ENCODE measurements around a stretch of chr5.

DNA sequence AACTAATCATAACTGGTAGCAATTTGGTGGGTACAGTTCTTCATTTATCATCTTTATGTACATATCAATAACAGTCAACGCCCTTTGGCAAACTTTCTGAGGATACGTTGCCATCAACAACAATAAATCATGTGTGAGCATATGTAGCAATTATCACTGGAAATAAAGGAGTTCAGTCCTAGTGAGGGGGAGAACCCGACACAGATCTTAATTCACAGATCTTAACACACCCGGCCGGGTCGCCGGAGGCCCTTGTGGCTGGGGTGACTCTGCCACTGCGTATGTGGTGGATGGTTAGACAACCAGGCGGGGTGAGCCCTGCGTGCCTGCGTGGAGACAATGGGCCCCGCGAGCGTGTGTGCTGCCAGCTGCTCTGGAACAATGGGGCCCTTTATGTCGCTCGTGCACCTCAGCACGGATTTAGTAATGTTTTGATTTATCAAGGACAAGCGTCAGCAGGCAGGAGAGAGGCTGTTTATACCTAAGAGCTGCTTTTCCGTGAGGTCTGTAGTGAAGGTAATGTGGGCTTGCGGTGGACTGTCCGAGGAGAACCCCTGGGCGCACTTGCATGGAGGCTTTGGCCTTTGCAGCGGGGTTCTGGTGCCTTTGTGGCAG, 284.7 kb upstream of the IRX1 start:
- PRO-cap, result no peak
- RAMPAGE, long total RNA, result no peak

DNA sequence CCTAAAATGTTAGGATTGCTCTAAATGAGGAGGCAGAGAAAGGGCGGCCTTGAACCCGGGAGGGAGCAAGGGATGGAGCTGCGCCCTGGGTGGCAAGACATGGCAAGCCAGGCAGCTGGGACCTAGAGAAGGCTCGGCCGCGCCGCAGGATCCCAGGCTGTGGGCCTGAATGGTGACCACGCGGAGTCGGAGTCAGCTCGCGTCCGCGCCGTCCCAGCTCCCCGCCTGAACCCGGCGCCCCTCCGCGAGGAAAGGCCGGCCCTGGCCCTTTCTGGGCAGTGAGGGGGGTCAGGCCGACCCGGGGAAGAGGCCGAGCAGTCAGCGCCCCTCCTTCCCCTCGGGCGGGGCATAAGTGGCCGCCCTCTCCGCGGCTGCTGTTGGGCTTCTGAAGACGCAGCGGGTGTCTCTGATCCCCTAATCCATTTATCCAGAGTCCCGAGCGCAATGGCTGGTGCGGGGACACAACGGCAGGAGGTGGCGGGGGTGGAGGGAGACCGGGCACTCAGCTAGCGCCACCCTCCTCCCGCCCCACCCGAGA, 10.7 kb downstream of the IRX1 start:
- PRO-cap, result no peak
- RAMPAGE, long total RNA, result no peak

DNA sequence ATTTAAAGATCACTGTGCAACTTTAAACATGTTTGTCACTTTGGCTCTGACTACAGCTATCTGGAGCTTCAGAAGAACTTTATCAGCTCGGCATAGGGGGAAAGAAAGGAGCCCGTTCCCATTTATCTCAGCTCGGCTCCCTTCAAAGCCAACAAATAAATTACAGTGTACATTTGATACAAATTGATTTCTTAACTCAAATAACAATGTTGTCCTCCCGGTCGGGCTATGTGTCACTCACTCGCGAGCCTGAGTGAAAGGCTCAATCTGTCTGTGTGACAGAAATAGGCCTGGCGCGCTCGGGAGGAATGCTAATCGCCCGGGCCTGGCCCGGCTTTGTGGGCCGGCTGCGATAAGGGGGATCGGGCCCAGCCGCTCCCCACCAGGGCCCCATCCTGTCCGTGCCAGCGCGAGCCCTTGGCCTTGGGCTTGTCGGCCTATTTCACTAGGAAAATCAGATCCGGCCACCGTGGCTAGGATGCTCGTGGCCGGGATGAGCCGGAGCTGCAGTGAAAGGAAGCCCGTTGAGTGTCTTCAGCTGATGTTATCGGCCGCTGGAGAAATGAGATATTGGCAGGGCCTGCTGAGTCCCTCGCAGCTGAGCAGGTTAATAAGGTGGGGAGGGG, 258.6 kb downstream of the IRX1 start:
- PRO-cap, result no peak
- RAMPAGE, long total RNA, result no peak

GRCh38 chr5:4042161-4042536, 446.5 kb downstream of the IRX1 start:
- PRO-cap, result no peak
- RAMPAGE, long total RNA, result no peak

DNA sequence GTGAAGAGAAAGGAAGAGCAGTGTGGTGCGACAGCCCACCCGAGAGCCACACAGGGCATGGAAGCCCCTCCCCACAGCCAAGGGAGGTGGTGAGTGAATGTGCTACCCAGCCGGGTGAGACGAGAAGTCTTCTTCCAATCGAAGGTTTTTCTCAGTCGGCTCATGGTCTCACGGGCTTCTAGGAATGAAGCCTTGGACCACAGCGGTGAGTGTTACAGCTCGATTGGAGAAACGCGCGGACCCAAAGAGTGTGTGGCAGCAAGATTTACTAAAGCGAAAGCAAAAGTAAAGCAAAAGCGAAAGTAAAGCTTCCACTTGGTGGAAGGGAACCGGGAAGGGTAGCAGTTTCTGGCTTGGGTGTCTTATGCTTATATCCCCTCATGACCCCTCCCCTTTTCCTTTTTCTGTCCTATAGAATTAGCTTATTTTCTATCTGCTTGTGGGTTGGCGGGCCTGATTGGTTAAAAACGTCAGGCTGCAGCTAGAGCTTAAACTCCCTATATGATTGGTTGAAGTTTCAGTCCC, 114.5 kb upstream of the ADAMTS16 start:
- PRO-cap, result no peak
- RAMPAGE, long total RNA, result no peak

DNA sequence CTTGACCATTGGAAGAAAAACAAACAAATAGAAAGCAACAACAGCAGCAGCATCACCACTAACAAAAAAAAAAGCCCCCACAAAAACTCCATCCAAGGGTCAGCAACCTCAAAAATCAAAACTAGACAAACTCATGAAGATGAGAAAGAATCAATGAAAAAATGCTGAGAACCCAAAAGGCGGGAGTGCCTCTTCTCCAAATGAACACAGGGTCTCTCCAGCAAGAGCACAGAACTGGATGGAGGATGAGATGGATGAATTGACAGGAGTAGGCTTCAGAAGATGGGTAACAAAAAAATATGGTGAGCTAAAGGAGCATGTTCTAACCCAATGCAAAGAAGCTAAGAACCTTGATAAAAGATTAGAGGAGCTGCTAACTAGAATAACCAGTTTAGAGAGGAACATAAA, 113.0 kb upstream of the ADAMTS16 start:
- PRO-cap, result no peak
- RAMPAGE, long total RNA, result no peak

DNA sequence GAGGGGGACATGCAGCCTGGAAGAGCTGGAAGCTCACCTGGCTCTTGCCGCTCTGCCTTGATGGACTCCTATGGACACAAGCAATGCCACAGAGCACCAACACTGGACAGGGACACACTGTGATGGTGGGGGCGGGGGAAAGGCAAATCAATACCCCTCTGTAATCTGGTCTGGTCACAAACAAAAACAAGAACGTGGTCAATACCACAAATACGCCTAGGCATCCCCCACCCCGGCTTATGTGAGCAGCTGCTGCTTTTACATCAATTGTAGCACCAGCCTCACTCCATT, 29.6 kb upstream of the ICE1 start:
- PRO-cap, result no peak
- RAMPAGE, long total RNA, result no peak

DNA sequence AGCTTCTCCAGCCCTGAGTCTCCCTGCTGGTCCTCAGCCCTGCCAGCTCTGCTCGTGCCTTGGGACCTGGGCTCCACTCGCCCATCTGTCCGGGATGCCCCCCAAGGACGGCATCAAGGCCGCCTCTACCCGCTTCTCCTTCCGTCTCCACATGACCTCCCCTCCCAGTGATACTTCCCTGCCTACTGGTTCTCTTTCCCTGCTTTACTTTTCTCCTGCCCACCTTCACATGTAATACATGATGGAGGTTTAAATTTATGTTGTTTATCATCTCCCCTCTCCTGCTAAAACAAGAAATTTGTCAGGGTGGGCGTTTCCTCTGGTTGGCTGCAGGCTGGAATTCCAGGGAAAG, 110.3 kb downstream of the ICE1 start:
- PRO-cap, result no peak
- RAMPAGE, long total RNA, result no peak

- PRO-cap, result no peak
- RAMPAGE, long total RNA, result no peak
These were observed 502 bp downstream of the UBE2QL1 start for GRCh38 chr5:6449042-6449679.

- PRO-cap, result no peak
- RAMPAGE, long total RNA, result no peak
These were observed 6.1 kb downstream of the UBE2QL1 start for GRCh38 chr5:6454889-6455088.

DNA sequence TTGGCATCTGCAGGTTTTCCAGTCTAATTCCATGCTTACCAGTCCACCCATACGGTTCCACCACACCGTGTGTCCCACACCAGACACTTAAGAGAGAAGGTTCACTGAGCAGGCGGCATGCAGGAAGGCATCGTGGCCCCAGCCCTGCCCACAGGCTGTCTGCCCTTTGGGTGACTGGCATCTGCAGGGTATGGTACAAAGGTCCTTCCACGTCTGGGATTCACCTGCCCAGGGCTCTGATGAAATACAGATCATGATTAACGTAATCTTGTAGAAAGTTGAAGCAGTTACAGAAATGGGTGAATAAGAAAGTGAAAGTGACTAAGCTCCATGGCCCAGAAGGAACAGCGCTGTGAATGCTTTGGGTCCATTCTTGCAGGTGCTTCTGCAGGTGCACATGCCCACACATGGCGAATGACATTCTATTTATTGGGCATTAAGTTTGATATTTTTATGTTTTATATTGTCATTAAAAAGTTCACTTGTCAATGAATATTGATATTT, 27.1 kb downstream of the SRD5A1 start:
- PRO-cap, result no peak
- RAMPAGE, long total RNA, result no peak

DNA sequence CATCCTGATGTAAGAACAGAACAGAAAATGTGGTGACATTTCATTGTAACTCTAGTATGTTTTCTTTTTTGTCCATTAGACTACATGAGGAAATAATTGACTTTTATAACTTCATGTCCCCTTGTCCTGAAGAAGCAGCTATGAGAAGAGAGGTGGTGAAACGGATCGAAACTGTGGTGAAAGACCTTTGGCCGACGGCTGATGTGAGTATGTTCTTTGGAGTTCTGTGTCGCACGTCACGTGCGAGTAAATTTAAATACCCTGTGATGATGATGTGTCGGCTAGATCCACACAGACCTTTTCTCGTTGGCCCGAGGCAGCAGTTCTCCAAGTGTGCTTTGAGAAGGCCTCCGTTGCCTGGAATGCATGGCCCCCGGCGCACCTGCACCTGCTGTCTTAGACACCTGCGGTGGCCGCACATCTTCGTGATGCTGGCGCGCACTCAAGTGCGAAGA, 24.2 kb downstream of the TENT4A start:
- PRO-cap, result no peak
- RAMPAGE, long total RNA, result no peak

DNA sequence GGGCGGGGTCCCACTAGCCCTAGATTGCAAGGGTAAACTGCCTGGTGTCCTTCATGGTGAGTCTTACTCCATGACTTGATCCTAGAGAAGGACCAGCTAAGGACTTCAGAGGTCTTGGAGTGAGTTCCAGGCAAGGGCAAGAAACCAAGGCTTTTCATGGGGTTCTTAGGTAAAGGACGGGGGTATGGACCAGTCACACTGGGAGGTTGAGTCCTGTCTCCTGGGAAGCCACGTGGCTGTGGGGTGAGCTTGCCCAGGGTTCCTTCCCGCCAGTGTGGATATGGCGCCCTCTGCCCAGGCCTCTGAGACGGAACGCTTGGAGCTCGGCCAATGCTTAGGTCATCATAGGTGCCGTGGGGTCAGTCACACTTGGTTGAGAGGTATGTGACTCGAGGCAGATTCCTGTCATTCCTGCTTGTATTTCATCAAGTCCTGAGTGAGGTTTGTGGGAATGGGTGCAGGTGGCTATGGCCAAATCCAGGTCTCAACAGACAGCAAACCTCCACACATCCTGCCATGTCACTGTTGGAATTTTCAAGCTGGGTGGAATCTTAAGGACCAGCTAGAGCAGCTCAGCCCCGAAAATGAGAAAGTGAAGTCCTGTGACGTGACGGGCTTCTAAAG, 46.2 kb downstream of the TENT4A start:
- PRO-cap, result no peak
- RAMPAGE, long total RNA, result no peak

DNA sequence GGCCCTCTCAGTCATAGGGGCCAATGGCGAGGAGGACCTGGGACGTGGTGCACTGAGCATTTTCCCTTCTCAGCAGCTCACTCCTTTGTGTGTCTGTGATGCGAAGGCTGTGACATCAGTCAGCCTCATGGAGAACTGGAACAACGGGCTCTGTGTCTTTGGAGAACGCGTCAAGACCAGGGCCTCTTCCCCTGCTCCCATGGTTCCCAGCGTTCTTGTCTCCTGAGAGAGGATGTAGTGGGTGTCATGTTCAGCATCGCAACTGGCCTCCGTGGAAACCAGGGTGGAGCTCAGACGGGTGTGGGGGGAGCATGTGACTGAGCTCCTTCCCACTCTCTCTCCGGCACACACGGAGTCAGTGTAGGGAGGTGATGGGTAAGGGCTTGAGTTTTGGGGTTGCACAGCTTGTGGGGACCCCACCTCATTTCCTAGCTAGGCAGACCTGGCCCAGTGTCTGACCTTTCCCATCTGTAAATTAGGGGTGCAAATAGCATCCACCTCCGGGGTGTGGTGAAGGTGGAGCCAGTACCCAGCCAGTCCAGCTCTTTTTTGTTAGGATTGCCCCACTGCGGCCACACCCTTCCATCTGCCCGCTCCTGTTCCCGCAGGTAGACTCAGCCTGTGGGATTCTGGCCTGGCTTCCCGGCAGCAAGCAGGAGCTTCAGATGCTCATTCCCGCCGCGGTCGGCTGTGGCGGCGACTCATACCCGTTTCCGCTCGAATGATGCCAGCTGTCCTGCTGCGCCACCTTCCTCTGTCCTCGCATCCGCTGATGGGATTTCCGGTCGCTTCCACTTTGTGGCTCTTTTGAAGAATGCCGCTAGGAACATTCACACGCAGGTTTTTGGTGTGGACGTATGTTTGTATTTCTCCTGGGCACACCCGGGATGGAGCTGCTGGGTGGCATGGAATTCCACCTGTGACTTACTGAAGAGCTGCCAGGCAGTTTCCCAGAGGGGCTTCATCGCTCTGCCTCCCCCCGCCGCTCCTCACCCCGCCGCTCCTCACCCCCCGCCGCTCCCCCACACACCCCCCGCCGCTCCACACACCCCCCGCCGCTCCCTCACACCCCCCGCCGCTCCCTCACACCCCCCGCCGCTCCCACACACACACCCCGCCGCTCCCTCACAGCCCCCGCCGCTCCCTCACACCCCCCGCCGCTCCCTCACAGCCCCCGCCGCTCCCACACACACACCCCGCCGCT, 60.0 kb downstream of the TENT4A start:
- PRO-cap, result no peak
- RAMPAGE, long total RNA, result no peak

- PRO-cap, result no peak
- RAMPAGE, long total RNA, result no peak
These were observed 155.1 kb downstream of the TENT4A start for GRCh38 chr5:6868259-6868765.

GRCh38 chr5:7871492-7871919, 2.6 kb downstream of the MTRR start:
- PRO-cap, result no peak
- RAMPAGE, long total RNA, result no peak

DNA sequence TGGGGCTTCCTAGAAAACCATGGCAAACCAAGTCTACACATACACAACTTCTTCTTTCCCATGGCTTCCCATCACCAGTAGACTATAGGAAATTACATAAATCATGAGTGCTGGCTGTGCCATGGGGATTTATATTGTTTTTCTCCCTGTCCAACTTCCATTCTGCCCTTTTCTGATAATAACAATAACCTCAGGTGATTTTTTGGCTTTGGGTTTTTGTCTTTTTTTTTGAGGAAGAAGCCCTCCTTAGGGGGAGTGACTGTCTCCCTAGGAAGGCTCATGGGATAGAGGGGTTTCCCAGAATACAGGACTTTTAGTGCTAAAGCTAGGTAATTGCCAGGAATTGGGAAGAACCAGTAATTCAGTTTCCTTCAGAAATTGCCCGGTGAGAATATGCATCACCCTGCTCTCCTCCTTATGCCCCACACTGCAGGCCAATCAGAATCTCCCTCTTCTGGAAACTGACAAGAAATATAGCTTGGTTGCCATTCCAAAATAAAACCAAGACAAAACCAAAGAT, 373.2 kb downstream of the MTRR start:
- PRO-cap, result no peak
- RAMPAGE, long total RNA, result no peak

- PRO-cap, result no peak
- RAMPAGE, long total RNA, result no peak
These were observed 530.8 kb downstream of the SEMA5A start for GRCh38 chr5:9015218-9015417.

DNA sequence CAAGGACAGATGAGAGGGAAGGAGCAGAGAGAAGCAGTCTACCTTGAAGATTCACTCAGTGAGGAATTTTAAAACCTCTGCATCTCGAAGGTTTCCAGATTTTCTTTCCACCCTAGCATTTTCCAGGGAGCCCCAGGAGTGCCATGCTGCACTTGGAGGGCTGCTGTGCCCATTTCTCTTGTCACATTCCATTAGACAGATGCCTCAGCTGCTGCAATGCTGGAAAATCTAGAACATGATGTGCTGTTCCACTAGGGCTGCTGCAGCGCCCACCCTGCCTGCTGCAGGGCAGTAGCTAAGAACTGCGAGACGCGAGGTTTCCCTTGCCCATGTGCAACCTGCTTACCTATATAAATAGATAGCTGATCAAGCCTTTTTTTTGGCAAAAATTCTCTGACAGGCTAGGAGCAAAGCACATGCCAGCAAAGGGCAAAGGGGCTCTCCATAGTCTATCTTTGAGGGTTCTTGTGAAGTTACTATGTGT, 90.6 kb upstream of the TAS2R1 start:
- PRO-cap, result no peak
- RAMPAGE, long total RNA, result no peak

GRCh38 chr5:10016412-10016887, 233.2 kb downstream of the ATPSCKMT start:
- PRO-cap, result no peak
- RAMPAGE, long total RNA, result no peak